Duodenum (tissue), 1 donor: ENCODE measurements around the gene PADI6.

- PRO-cap, result no peak
These were observed 225.2 kb upstream of the CROCC start for GRCh38 chr1:16696503-16696948.

DNA sequence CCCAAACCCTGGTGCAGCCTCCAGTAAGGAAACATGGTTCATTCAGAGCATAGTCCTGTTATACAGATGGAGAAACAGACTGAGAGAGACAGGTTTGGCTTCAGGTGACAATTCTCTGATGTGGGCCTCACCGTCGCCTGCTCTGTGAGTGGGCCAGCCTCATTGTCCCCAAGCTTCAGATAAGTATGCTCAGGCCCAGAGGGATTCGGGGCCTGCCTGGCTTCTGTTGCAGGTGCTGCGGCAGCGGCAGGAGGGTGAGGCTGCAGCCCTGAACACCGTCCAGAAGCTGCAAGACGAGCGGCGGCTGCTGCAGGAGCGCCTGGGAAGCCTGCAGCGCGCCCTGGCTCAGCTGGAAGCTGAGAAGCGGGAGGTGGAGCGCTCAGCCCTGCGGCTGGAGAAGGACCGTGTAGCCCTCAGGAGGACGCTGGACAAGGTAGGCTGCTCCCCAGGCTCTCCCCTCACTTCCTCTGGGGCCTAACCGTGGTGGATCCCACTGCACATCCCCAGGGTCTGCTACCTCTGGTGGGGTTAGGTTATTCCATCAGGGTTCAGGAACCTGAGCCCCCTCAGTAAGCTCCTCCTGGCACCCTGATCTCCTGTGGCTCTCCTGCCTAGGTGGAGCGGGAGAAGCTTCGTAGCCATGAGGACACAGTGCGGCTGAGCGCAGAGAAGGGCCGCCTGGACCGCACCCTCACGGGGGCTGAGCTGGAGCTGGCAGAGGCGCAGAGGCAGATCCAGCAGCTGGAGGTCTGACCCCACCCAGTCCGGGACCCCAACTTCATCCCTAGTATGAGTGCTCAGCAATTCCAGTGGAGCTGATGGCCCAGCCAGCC, 10.2 kb downstream of the MFAP2 start:
- PRO-cap, result no peak

DNA sequence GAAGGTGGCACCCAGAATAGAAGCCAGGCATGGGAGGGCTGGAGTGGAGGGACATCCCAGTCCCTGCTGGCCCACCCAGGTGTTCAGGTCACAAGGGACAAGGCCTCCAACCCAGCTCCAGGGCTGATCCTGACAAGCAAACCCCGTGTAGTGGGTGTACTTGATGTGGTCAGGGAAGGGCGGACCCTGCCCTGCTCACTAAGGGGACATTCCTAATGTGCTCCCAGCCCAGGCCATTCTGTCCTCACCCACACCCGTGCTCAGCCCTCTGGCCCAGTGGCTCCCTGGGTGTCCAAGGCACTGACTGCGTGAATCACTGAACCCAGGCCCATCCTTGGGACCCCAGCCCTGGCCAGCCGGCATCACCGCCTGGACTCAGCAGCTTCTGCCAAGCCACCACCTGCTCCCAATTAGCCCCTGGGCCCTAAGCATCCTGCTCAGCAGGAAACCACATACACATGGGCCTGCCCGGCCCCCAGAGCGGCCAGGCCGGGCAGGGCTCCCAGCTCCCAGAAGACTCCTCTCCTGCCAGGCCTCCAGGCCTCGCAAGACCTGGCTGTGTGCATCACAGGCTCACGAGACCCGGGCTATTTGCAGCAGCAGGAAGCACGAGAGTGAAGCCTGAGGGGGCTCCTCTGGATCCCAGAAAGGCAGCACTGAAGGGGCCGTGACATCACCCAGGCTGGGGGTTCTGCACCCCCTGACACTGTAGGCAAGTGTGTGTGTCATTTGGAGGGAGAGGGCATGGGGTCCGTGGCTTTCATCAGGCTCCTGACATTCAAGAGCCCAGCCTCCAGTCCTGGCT, 1.8 kb downstream of the MFAP2 start:
- PRO-cap, result no peak

DNA sequence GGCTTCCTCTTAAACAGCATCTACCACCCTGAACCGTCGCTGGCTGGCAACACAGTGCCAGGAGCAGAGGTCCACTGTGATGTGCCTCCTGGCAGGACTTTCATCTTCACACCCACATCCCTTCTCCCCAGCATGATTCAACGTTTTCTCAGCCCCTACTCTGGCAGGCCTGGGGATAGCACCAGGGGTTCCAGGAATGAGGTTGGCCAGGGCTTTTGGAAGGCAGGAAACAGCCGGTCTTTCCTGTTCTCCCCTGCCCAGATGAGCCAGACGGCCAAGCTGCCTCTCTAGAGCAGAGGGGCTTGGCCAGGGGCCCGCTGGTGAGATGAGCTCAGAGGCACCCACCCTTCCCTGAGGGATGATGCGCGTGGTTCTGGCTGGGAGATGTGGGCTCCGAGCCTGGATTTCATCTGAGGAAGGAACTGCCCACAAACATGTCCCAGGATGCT, 4.3 kb upstream of the MFAP2 start:
- PRO-cap, result no peak

DNA sequence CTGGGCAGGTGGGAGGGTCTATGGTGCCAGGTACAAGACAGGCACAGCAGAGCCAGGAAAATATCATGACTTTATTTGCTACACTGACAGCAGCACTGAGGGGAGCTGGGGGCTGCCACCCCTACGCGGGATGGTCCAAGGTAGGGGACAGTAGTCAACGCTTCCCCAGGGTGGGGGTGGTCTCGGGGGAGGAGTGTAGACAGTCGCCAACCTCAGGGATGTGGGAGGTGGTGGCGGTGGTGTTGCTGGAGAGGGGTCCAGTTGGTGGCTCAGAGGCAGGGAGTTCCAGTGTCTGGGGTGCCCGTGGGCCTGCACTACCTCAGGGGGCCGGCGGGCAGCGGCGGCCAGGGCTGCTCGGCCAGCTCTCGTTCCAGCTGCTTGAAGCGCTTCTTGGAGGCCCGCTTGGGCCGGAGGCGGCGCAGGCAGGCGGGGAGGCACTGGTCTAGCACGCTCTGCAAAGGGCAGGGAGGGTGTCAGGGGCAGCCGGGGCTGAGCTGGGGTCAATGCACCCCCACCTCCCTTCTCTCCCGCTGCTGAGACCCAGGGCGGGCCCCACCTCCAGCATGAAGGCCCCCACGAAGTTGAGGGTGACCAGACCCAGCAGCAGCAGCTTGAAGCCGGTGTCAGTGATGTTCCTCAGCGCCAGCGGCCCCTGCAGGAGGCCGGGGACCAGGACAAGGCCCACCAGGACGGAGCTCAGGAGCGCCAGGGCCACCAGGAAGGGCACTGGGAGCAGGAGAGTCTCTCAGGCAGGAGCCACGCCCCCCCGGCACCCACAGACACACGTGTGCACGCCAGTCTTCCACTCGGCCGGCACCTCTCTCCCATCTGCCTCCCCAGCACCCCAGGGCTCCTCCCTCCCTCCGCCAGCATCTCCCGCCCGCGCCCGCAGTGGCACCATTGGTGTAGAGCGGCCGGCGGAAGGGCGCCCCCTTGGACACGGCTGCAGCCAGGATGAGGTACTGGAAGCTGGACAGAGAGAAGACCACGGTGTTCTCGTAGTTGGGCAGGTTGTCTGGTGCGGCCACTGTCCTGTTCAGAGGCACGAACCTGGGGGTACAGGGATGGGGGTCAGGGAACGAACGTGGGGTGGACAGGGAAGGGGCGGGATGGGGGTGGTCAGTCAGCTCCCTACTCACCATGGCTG, 5.9 kb upstream of the MFAP2 start:
- PRO-cap, result no peak

GRCh38 chr1:17075482-17075777, 21.6 kb upstream of the SDHB start:
- PRO-cap, result no peak

- PRO-cap, result no peak
These were observed 9.4 kb downstream of the PADI2 start for GRCh38 chr1:17109848-17110262.

DNA sequence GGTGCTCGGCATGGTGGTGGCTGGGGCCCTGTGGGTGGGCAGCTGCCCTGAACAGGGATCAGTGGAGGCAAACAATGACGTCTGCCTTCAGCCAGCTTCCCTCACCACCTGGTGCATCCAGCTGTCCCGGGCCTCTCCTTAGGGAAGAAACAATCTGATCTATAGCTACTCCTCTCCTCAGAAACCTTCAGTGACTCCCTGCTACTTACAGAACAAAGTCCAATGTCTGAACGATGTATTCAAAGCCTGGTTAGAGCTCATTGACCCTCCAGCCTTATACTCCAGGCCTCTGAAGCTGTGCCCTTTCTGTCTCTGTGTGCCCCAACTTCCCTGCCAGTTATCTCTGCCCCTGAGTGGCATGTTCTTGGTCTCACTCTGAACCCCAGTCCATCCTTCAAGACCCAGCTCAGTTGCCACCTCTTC, 6.6 kb downstream of the PADI2 start:
- PRO-cap, result no peak

- PRO-cap, result no peak
These were observed 15.2 kb upstream of the PADI3 start for GRCh38 chr1:17233604-17234194.

DNA sequence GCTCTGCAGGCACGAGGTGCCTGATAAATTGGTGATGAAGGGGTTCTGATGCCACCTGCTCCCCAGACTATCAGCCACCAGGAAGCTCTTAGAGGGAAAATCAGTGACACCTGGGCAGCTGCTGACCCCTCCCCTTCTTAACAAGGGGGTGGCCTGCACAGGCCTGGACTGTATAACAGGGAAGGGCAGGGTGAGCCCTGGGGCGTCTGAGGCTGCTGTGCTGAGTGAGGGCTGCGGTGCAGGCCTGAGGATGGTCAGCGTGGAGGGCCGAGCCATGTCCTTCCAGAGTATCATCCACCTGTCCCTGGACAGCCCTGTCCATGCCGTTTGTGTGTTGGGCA, at the start of gene PADI6:
Gene PADI6, plus strand, starts transcription at position 201 of the 341 bp plus-strand sequence.
- PRO-cap, result no peak

DNA sequence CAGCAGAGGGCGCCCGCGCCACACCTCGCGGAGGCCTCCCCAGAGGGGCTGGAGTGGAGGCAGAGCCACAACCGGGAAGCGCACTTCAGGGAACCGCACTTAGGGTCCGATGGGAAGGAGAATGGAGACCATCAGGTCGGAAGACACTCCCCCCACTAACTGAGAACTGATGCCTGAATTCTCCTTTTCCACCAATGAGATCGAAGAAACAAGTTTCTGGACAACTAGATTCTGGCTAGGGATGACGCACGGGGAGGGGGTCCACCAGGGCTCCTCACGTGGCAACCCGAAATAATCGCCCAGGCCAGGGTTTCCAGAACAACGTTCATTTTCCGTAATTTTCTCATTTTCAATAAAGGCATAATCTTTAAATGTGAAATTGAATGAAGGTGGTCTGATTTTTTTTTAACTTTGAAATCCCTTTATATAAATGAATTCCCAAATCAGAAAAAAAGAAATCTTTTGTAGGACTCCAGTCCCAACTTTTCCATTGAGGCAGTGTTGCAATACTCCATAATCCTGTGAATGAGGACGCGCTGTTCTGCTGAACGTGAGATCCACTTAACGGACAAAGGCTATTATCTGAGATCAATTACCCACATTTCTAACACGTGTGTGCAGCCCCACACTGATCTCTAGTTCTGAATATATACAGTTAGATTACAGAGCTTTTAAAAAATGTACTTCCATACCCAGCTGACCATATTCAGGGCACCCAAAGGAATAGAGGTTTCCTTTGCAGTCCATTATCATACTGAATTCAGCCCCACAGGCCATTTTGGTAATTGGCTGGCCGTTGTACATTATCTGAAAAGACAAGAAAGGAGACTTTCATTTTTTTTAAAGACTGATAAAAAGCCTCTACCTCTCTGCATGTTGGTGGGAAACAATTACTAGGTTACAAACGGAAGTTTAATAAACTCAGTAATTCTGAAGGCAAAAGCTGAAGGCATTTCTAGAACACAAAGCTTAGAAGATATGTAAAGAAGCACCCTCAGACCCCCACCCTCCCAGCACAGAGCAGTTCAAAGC, 19.1 kb downstream of the RCC2 start:
- PRO-cap, result no peak

GRCh38 chr1:17436745-17437141, 2.7 kb downstream of the RCC2 start:
- PRO-cap, result no peak

GRCh38 chr1:17460227-17460929, 20.9 kb upstream of the RCC2 start:
- PRO-cap, result no peak

DNA sequence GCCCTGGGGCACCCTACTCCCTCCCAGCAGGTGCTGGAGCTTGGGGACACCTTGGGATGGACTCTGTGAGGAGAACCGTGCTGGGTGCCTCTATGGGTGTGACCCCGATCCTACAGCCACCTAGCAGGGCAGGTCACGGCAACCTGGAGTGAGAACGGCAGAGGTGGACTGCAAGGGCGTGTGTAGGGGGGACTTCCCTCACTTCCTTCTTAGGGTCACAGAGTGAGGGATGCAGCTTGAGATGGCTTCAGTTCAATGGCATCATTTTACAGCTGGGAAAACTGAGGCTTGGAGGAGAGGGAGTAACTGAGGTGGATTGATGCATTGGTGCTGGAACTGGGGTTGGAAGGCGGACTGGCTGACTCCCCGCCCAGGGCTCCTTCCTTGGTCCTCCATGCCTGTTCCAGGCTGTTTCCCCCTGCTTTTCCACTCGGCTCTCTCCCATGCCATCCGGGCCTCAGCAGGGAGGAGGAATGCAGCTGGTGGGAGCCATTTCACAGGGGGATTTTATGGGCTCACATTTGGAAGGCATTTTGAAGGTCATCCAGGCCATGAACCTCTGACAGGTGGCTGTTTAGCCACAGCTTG, 18.8 kb upstream of the ARHGEF10L start:
- PRO-cap, result no peak

DNA sequence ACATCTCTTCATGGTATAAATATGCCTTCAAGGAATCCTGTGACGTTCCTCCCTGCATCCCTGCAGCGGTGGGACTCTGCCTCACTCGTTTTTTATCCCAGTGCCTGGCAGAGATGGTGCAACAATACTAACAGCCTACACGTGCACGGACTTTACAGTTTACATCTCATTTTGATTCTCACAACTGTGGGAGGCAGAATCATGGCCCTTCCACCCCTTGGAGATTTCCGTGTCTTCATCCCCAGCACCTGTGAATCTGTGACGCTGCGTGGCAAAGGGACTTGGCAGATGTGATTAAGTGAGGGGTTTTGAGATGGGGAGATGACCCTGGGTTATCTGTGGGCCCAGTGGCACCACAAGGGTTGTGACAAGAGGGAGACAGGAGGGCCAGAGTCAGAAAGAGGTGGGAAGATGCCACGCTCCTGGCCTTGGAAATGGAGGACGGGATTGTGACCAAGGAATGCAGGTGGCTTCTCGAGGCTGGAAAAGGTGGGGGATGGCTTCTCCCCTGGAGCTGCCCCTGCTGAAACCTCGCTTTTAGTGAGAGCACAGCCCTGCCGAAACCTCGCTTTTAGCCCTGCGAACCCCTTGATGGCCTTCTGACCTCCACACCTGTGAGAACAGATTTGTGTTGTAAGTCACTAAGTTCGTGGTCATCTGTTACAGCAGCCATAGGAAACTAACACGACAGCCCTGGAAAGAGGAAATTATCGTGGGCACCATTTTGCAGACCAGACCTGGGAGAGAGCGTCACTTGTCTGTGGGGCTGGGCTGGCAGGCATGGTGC, 53.8 kb downstream of the ARHGEF10L start:
- PRO-cap, result no peak

DNA sequence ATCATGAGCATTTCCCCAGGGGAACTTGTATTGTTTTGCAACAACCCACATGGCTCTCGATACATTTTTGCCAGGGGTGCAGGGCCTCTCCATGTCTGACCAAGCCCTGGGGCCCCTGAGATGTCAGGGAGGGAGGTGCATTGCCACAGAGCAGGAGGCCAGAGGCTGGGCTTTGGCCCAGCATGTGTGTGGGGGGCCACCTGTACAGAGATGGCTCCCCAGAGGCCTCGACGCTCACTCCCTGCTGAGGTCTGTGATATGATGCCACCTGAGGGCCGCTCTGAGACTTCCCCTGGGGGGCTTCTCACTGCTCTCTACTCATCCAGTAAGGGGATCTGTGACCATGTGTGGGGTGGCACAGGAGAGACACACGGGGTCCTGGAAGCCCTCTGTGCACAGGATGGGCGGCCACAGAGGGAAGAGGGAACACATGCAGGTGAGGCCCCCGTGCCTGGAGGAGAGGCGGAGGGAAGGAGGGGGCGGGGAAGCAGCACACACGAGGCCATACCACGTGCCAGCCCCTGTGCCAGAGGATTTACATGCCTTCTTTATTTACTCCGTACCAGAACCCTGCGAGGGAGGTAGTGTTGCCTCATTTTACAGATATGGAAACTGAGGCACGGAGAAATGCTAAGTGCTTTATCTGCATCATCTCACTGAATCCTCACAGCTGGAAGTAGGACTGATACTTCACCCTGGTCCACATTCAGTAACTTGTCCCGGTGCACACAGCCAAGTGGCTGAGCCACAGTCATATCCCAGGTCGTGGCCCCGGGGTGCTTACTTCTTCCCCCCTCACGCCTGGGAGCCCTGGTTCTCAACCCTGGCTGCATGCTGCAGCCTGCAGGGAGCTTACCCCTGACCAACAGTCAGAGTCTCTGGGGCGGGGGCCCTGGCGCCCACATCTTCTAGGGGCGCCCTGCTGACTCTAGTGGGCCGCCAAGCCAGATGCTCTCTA, 56.0 kb downstream of the ARHGEF10L start:
- PRO-cap, result no peak

DNA sequence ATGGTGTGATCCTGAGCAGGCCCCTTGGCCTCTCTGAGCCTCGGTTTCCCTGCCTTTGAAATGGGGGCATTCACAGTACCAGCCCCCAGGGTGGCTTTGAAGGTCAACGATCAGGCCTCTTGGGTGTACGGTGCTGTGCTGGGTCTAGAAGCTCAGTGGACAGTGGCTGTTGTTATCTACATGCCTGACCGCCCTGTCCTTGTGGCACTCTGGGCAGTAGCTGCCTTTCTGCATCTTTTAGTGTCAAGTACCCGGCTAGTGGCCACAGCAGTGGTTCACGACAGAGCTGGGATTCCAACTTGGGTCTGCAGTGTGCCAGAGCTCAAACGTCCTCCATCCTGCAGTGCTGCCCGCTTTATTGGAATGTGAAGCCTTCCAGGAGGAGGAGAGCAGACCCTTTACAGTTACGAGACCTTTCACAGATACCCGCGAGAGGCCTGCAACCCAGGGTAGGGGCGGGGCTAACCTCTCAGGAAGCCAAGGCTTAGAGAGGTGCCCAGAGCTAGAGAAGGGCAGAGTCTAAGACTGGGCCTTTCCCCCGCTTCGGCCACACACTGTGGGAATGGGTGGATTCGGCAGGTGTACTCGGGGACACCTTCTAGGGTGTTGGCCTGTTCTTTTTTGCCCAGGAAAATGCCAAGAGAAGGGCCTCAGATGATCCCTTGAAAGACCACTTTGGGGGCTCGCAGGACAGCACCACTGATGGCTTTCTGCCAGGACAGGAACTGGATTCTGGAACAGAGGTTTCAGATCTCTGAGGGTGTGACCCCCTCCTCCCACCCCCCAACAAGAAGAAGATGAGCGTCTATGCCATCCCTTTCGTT, 74.5 kb downstream of the ARHGEF10L start:
- PRO-cap, result no peak

- PRO-cap, result no peak
These were observed 136.1 kb downstream of the ACTL8 start for GRCh38 chr1:17891104-17891671.

DNA sequence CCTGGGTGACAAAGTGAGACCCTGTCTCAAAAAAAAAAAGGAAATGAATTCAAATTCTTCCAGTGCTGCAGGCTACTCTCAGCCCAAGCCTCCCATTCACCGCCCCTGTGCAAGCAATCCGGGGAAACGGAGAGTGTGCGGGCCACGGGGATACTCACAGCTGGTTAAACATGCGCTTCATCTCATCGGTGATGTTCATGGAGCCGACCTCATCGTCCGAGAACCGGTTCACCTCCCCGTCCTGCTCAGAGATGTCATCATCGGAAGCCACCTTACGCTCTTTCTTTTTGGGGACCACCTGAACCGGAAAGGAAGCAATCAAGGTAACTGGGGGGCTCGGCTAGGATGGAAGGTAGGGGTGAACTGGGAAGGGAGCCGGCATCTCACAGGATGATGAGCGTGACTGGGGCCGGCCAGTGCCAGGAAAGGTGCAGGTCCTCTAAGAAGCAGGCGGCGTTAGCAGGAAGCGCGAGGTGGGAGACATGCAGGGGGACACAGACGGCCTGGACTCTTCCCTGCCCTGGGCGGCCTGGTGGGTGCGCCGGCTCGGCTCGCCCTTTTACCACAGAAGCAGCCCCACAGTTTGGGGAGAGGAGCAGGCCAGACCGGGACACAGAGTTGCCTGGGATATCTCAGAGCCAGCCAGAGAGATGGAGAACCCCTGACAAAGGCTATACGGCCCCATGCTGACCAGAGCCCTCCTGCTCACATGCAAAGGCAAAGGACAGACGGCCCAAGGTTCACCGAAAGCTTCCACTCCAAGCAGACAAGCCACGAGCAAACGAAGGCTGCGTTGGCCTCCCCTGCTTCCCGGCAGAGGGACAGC, 14.6 kb upstream of the ALDH4A1 start:
- PRO-cap, result no peak

DNA sequence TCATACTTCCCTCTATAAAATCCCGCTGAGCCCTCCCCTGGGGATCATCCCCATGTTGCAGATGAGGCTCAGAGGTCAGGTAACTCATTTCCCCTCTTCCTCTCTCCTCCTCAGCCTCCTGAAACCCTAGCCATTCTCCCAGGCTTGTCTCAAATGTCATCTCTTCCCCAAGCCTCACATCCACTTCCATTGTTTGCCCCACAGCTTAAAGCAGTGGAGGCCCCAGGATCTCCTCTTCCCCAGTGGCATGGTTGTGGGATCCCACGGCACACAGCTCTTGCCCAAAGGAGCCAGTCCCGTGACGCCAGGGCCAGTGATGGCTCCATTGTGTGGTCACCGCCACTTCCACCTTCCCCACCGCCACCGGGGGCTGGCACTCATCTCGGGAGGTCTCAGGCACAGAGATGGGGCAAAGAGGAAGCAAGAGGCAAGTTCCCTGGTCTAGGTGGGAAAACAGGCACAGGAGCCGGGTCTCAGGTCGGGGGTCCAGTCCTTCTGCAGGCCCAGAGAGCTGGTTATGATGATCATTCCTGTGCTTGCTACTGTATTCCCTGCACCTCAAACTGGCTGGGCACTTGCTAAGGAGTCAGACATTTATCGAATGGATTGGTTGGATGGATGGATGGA, 22.9 kb upstream of the ALDH4A1 start:
- PRO-cap, result no peak